Skeletal muscle satellite cell (primary cell): ENCODE data around the gene ENSG00000237378.

- CAGE, long polyA plus RNA = no peak
These were observed 1261.0 kb upstream of the PRR20A start for GRCh38 chr13:55879718-55880179.

DNA sequence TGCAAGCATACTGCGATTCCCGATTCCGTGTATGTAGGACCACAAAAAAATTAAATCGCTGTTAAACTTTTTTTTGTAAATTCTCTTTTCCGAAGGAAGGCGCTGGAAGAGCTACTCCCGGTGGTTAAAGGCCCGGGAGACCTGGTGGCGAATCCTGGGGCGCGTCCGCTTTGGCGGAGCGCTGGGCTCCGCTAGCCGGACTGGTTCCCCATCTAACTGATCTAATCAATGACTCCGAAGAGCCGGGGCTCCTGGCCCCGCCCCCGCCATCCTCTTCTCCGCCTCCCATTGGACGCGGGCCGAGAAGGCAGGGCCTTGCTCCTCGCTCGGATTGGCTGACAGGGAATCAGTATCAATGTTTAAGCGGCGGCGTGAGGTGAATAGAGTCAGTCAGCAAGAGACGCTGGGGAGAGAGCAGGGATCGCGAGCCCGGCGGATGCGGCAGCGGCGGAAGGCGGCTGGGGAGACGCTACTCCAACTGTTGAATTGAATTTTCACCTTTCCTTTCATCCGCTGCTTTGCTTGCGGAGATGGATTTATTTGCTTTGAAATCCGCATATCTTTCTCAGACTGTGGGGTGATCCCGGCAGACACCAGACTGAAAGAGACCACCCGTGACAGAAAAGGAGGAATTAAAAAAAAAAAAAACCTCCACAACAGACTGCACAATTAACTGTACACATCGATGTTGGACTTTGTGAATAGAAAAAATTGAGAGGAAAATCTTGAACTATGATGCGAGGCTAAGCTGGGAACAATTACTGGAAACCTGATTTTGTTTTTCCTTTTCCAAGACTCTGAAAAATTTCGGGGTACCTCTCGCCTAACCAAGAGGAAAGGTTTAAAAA is 1.6 kb upstream of the PCDH17 start:
- CAGE, long polyA plus RNA = no peak

- CAGE, long polyA plus RNA = no peak
These were observed 155.6 kb downstream of the PCDH17 start for GRCh38 chr13:57786982-57787700.

- CAGE, long polyA plus RNA = no peak
These were observed 704.7 kb downstream of the DIAPH3 start for GRCh38 chr13:59458860-59459606.

- CAGE, long polyA plus RNA = no peak
These were observed 154.2 kb downstream of the DIAPH3 start for GRCh38 chr13:60009543-60009841.

GRCh38 chr13:63593351-63593550 is 153.3 kb upstream of the ENSG00000237378 start:
- CAGE, long polyA plus RNA = no peak

GRCh38 chr13:63746434-63746862 is at the start of gene ENSG00000237378:
Gene ENSG00000237378, plus strand, starts transcription at chr13:63746741.
- CAGE, long polyA plus RNA = no peak

DNA sequence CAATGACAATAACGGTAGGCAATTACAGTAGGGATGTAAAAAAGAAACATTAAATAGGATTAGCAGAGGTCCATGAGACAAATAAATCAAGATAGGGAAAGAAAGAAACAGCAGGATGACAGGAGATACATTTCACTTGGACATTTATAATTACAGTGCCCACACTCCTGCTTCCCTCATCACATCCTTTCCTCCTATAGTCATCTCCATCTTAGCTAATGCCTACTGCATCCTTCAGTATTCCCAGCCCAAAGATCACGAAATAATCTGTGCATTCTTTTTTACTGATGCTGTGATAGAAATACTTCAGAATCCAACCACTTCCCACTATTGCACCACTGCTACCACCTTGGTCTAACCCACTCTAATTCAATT is 1399.3 kb downstream of the PCDH9 start:
- CAGE, long polyA plus RNA = no peak

- CAGE, long polyA plus RNA = no peak
These were observed 160.8 kb downstream of the PCDH9 start for GRCh38 chr13:67069365-67069719.

DNA sequence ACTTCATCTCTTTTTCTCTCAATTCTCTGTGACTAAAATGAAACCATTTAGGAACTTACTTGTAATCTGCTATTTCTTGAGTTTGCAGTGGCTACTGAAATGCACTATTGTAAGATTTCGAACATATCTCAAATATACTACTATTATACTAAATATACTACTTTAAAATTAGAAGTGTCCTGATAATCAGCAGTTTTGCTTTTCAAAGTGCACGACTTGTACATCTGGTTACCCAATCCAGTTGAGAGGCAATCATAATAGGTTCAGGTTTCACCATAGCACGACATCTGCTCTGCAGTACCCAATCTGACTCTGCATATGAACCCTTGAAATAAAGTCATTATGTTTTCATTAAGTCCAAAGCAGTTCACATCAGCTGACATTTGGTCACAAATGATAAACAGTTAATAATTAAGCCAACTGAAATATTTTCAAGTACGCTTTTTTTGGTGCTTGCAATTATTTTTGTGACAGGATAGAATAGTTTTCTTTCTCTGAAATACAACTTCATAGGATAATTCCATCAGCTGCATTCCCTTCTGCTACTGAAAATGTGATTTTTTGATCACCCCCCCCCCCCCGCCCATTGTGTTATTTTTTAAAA is 90.6 kb downstream of the PCDH9 start:
- CAGE, long polyA plus RNA = no peak

GRCh38 chr13:69650510-69650988 is 457.7 kb downstream of the KLHL1 start:
- CAGE, long polyA plus RNA = no peak

DNA sequence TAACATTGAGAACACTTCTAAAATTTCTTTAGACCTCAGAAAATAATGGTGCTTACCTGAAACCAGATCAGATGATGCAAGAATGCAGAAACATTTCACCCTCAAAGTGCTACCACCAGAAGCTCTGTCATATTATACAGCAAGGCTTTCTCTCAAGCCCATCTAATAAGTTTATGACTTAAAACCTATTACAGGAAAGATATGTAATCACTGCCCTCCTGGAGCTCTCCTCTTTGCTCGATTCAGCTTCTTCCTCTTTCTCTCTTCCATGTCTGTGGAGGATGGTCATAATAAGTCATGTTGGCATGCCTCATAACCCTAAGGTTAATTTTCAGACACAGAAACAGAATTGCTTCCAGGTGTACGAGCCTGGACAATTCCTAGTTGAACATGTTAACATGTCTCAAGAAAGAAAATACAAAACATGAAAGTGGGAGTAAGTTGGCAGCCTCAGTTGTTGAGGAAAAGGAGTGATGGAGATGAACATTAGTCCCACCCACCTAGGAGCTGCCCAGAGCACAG is 383.0 kb upstream of the DACH1 start:
- CAGE, long polyA plus RNA = no peak

GRCh38 chr13:73060826-73061402 is 2.1 kb downstream of the KLF5 start:
- CAGE, long polyA plus RNA = no peak

GRCh38 chr13:73065883-73066642 is 7.3 kb downstream of the KLF5 start:
- CAGE, long polyA plus RNA = no peak

DNA sequence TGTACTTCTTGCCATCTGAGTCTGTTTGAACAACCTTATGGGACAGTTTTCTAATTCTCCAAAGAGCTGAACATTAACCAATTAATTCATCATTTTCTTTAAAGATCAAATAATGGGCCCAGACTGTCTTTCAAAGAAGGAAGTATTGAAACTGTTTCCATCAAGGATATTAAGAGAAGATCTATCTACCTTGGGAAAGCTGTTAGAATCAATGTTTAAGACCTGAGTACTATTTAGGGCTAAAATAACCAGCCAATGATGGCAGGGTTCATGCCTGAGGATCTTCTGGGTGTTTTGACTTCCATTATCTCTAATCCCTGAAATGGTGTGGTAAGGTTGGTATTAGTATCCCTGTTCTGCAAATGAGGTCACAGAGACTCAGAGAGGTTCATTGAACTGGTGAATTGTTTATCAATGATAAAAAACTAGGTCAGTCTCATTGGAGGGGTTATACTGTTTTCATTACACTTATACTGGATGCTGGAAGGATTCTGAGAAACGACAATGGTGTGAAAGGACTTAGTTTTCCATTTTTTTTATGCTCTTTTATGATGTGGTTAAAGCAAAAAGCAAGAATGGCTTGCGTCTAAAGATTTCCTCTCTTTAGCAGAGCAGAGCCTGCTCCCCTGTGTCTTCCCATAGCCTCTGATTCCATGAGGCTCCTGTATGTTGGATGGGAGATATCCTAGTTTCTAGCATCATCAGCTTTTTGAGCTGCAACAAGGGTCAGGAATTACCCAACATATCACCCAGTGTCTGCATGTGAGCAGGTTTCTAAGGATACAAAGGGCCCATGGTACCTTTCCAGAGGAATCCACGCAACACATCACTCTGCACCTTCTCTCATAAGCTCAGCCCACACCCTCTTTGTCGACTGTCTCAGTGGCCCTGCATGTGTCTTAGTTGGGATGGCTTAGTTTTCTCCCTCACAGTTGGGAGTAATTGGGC is 264.9 kb downstream of the KLF5 start:
- CAGE, long polyA plus RNA = no peak

- CAGE, long polyA plus RNA = no peak
These were observed 268.8 kb downstream of the KLF5 start for GRCh38 chr13:73327491-73328060.

GRCh38 chr13:73618254-73618592 is 559.4 kb downstream of the KLF5 start:
- CAGE, long polyA plus RNA = no peak

- CAGE, long polyA plus RNA = no peak
These were observed 998.4 kb downstream of the KLF5 start for GRCh38 chr13:74057105-74057614.

GRCh38 chr13:74132656-74132972 is 1073.8 kb downstream of the KLF5 start:
- CAGE, long polyA plus RNA = no peak

DNA sequence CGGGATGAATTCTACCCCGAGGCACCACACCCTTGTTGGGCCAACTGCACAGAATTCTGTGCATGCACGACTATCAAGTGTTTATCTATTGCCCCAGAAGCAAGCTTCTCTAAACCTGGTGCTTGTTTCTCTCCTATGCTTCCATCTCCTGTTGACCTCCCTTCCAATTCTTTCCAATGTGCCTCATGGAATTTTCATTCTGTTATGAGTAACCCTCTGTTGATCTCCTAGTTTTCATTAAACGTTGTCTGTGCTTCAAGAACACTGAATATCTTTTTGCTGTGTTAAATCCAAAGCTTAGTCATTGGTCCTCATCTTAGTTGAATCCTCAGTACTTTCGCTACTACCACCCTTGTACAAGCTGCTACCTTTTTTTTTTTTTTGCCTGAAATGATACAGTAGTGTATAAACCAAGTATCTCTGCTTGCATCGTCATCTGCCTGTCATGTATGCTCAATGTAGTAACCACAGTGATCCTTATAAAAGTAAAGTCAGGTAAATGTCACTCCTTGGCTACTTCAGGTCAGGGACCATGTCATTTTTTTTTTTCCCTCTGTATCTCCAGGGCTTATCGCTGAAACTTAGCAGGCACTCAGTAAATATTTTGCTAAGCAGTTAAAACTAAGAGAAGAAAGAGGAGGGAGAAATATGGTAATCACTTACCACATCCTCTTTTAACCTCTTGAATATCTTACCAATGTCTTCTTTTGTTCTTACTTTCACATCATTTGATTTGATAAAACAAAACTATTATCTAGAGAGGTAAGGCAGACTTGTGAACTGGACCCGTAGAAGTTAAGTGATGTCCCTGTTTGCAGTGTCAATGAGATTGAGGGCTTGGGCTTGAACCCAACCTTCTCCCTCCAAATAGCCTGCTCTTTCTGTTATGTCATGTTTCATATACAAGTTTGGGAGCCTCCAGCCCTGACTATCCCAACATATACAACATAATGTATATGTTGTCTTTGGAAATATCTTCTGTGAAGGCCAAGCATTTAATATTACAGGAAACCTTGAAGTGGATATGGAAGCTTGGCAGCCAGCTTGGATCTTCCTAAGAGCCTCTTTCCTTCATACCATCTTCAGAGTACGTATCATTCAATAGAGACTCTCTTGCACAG is 1172.2 kb downstream of the KLF5 start:
- CAGE, long polyA plus RNA = no peak